Fibroblast of the aortic adventitia (primary cell): ENCODE measurements around the gene LCN6.

GRCh38 chr9:136531066-136532231 is 14.4 kb downstream of the NOTCH1 start:
- CAGE, long polyA plus RNA = no peak

- CAGE, long polyA plus RNA = no peak
These were observed 9.5 kb downstream of the NOTCH1 start for GRCh38 chr9:136536386-136536720.

- CAGE, long polyA plus RNA = no peak
These were observed 2.4 kb upstream of the NOTCH1 start for GRCh38 chr9:136548358-136548628.

DNA sequence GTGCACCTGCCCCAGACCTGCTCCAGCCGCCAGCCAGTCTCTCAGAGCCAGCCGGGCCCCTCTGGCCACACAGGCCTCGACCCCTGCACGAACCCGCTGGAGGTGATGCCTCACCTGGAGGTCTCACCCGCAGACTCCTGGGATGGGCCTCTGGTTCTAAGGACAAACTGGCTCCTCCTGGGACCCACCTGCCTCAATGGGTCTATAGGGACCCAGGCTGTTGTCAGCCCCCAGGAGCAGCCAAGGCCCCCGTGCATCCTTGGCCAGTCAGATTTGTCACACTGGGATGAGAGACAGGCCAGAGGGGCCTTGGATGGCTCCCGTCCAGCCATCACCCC is 38.1 kb upstream of the EGFL7 start:
- CAGE, long polyA plus RNA = no peak

DNA sequence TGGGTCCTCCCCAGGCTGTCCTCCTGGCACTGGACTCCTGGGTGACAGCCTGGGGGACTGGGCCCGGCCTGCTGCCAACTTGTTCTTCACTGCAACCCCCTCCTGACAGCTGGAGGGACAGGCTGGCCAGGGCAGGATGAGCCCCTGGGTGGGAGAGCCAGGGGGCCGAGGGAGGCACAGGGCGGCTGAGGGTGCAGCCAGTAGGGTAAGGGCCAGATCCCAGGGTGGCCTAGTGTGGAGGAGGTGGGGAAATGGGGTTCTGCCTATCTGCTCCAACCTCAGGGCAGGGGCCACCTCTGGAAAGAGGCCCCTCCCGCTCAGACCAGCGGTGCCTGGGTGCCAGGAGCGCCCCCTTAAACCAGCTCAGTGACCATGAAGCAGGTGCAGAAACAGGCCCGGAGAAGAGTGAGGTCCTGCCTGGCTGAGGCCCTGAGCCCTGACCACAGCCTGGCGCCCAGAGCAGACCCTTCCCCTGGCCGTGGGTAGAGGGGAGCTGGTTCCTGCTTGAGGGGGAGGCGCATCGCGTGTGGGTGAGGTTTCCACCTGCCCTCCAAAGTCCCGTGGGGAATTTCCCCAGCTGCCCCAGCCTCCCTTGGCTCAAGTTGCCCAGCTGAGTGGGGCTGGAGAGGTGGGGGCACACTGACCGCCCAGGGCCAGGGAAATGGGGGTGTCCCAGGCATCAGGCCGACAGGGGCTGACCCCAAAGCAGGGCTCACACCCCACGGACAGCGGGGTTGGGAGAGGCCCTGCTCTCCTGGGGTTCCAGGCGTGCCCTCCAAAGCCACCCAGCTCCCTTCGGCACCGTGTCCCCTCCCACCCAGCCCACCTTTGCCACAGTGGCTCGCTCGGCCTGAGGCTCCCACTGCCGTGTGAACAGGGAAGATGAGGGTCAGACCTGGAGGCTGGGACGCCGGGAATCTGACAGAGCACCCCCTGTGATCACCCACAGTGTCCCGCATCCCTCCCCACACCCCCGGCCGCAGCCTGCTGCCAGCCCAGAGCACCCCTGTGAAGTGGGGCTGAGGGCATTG is 1.2 kb upstream of the EGFL7 start:
- CAGE, long polyA plus RNA = no peak

DNA sequence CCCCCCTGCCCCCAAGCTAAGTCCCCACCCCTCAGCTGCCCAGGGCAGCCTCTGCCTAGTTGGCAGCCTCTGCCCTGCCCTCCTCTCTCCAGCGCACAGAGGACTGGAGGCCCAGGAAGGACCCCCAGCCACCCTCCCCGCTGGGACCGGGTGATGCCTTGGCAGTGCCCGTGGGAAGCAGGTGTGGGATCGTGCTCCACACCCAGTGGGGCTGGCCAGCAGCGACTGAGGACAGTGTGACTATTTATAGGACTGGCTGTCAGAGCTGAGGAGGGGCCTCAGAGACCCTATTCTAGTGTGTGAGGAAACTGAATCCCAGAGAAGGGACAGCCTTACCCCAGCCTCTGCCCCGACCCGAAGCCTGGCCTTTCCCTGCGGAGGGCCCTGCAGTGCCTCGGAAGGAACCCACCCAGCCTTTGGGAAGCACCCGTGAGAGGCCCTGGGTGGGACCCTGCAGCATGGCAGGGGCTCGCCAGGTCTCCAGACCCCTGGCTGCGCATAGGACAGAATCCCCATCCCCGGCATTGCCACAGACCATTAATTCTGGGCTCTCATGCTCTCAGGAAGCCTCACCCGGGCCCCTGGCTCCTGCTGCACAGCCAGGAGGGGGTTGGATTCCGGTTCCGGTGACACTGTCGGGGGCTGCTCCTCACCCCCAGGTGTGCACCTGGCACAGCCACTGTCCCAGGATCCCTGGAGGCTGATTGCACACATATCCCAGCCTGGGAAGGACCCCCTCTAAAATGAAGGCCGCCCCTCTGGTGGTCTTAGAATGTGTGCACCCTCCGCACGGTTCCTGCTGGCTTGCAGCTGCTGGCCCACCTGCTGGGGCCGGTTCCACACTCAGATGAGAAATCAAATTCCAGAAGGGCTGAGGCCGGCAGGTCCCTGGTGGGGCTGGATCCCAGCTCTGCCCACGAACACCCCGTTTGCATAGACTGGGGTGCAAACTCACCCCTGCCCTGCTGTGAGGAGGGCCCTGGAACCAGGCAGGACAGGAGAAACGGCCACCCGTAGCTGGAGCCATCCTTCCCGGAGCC is 4.5 kb downstream of the EGFL7 start:
- CAGE, long polyA plus RNA = no peak

DNA sequence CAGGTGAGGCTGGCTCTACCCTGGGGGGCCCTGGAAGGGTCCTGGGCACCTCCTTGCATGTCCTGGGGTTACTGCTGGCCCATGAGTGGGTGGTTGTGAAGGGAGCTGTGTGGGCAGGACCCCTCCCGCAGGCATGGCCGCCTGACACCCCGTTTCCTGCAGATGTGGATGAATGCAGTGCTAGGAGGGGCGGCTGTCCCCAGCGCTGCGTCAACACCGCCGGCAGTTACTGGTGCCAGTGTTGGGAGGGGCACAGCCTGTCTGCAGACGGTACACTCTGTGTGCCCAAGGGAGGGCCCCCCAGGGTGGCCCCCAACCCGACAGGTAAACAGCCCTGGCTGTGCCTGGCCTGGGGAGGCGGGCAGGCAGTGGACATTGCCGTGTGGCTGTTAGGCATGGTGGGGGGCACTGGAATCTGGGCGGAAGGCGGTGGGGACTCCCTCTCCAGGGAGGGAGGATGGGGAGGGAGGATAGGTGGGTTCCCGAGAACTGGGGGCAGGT is 7.3 kb downstream of the EGFL7 start:
- CAGE, long polyA plus RNA = no peak

- CAGE, long polyA plus RNA = no peak
These were observed 12.1 kb downstream of the AGPAT2 start for GRCh38 chr9:136674856-136675839.

DNA sequence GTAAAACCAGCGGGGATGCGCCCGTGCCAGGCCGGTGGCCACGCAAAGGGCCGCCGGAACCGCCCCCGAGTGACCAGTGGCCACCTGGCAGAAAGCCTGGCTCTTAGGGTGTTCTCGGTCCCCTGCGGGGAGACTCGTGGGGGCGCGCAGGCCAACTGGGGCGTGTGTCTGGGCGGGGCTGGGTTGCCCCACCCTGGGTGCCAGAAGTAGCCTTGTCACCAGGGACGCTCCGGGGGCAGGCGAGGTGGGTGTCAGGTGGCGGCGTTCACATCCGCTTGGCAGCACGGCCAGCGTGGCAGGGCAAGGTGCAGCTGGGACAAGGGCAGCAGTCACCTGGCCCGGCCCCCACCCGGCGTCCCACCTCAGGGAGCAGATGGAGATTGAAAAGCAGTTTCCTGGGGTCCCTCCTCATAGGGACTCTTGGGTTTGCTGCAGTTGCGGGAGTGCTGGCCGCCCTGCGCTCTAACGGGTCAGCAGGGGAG is 655 bp upstream of the AGPAT2 start:
- CAGE, long polyA plus RNA = no peak

DNA sequence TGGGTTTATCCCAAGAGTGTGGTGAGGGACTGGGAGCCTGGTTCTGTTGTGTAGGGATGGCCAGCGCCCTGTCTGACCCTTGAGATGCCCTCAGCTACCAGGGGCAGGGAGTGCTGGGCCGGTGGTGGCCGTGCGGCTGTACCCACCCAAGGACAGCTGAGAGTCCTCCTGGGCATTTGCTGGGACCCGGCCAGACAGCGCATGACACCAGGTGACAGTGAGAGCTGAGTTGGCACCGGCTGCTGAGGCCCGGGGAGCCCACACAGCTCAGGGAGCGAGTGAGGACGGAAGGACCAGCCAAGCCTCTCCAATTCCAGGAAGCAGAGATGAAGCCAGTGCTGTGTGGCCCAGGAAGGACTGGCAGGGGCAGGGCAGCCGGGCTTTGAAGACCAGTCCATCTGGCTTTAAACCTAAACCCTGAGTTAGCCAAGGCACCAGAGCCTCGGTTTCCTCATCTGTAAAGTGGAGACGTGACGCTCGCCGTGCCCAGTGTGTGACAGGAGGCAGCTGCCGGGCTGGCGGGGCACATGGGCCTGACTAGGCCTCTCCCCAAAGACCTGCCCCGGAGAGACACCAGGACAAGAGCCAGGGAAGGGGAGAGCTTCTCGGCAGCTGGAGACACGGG is 2.9 kb upstream of the AGPAT2 start:
- CAGE, long polyA plus RNA = no peak

- CAGE, long polyA plus RNA = no peak
These were observed 14.1 kb downstream of the DIPK1B start for GRCh38 chr9:136726089-136727206.

DNA sequence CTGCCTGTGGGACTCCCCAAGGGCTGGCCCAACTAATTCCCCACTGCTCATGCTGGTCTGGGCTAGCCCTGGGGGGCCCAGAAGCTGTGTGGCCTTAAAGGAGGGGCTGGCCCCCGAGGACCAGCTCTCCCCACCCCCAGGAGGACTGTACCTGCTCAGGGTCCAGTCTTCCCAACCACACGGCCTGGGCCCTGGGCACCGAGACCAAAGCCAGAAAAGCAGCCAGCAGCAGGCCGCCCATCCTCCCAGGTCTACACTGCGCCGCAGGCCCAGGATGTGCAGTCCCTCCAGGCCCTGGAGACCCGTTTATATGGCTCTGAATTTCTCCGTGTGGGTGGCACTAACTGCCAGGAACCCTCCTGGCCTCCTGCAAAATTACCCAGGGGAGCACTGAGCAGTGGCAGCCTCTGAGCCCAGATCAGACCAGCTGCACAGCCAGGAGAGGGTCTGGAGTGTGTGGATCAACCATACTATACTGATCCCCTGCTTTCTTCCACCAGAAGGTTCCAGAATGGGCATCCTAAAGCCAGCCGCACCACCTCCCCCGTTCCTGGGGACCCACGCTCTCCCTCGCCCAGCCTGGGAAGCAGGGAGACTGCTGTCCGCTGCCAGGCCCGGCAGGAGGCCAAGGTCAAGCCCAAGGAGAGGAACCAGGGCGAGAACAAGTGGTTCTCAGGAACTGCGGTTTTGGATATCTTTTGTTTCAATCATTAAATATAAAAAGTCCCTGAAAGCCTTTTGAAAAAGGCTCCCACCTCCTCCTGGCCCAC is at the start of gene LCN6:
TSS of gene LCN6 (minus strand) at position 283 of the 770 bp plus-strand sequence.
- CAGE, long polyA plus RNA = no peak

DNA sequence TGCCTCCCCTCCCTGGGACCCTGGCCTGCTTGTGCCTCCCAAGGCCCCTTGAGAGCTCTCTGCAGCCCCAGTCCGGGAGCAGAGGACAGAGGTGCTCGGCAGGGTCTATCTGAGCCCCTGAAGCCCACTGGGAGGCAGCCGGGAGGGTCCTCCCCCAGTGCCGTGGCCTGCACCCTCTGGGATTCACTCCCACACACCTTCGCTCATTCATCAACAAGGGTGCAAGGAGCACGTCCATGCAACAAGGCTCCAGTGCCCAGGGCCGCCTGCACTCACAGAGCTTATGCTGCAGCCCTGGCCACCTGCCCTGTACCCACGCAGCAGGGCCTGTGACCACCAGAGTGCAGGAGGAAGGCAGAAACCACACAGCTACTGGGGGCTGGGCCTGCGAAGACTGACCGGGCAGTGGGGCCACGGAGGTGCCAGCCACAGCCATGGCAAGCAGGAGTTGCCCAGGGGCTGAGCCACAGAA is 834 bp upstream of the LCN6 start:
- CAGE, long polyA plus RNA = no peak

- CAGE, long polyA plus RNA = no peak
These were observed 3.4 kb upstream of the TMEM141 start for GRCh38 chr9:136787545-136788353.

GRCh38 chr9:136799789-136800824 is 4.0 kb downstream of the CCDC183 start:
- CAGE, long polyA plus RNA = no peak

DNA sequence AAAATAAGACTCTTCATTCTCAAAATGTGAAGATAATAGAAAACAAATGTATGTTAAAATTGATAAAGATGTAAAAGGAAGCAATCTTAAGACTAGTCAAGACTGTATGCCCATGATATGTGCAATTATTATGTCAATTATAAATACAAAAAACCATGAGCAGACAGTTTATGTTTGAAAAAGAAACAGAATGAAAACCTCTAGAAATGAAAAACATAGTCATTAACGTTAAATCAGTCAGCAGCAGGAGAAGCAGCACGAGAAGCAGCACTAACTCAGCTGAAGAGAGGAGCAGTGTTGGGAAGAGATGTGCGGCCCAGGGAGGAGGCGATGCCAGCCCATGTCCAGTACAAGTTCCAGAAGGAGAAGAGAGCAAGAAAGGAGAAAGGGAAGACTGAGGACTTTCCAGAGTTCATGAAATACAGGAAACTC is 9.2 kb downstream of the RABL6 start:
- CAGE, long polyA plus RNA = no peak

DNA sequence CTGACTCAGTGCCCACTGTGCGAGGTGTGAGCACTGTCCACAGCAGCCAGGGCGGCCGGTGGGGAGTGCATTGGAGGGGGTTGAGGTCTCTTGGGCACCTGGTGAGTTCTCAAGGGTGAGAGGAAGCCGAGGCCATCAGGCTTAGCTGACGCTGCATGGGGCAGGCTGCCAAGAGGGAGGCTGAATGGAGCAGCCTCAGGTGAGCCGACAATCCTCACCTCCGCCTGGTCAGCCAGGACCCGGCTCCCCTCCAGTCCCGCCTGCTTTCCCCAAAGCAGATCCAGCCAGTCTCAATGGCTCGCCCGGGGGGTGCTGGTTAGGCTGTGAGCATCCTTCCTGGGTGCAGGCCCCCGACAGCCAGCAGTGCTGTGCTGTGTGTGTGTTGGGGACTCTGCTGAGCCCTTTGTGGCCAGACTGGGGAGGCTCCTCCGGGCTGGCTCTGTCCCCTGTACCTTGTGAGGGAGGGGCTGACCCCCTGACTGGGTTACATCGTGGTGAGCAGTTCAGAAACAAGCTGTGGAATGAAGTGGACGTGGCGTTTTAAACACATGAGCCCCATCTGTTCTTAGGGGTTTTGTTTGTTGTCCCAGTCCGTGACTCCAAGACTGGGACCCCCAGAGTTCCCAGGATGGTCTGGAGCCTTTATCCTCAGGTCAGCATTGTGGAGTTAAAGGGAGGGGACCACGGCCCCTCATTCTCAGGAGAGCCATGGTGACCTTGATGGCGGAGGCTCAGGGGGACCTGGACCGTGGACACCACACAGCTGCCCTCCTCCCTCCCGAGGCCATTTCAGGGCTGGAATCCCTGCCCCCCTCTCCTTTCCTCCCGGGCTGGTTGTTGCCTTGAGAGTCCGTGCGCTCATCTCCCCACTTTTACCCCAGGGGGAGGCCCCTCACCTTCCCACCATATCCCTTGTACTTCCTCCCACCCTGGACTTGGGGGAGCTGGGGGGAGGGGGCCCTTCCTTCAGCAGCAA is 14.8 kb upstream of the AJM1 start:
- CAGE, long polyA plus RNA = no peak

DNA sequence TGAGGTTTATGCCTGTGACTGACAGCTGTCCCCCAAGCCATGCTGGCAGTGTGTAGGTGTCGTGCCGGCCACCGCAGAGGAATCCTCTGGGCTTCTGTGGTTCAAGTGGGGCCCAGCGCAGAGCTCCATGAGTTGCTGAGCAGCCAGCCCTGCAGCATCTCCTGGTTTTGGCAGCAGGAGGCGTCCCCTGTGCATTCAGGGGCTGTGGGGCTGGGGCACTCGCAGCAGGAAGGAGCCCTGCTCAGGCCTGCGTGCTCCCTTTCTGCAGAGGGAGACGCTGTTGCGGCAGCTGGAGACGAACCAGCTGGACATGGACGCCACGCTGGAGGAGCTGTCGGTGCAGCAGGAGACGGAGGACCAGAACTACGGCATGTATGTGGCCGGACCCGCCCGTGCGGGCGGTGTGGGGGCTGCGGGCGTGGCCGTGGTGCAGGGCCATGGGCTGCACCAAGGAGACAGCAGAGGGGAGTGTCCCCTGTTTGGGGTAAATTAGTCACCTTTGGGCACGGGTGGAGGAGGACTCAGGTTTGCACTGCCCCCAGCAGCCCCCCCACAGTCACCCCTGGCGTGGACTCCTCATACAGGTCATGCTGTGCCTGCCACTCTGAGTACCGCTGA is 6.7 kb upstream of the AJM1 start:
- CAGE, long polyA plus RNA = no peak

- CAGE, long polyA plus RNA = no peak
These were observed 288 bp upstream of the MAMDC4 start for GRCh38 chr9:136851840-136852275.

GRCh38 chr9:136939413-136939702 is 5.2 kb downstream of the FBXW5 start:
- CAGE, long polyA plus RNA = no peak